Measurements from ENCODE around the genes MAP4K1 and HNRNPL.

DNA sequence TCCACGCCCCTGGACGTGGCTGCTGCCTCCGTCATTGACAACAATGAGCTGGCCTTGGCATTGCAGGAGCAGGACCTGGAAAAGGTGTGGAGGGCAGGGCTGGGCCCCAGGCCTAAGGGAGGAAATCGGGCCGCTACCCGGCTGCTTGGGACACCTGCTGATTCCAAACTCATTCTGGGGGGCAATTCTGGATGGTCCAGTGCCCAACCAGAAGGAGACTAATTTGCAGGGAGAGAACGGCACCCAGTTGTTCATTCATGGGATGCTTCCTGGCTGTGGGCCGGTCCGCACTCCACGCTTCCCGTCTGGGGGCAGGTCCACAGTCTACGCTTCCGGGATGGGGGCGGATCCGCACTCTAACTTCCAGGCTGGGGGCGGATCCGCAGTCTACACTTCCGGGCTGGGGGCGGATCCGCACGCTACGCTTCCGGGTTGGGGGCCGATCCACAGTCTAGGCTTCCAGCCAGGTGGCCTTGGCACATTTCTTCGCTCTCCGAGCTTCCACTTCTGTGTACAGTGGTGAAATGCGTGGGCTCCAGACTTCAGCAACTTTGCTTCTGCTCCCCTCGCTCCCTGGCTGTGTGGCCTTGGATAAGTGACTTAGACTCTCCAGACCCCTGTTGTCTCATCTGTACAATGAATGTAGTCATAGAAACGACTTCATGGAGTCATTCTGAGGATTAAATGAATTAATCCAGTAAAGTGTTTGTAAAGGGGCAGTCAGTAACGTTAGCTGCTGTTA lies 63.6 kb downstream of the RYR1 start:
- PRO-cap, result no peak

DNA sequence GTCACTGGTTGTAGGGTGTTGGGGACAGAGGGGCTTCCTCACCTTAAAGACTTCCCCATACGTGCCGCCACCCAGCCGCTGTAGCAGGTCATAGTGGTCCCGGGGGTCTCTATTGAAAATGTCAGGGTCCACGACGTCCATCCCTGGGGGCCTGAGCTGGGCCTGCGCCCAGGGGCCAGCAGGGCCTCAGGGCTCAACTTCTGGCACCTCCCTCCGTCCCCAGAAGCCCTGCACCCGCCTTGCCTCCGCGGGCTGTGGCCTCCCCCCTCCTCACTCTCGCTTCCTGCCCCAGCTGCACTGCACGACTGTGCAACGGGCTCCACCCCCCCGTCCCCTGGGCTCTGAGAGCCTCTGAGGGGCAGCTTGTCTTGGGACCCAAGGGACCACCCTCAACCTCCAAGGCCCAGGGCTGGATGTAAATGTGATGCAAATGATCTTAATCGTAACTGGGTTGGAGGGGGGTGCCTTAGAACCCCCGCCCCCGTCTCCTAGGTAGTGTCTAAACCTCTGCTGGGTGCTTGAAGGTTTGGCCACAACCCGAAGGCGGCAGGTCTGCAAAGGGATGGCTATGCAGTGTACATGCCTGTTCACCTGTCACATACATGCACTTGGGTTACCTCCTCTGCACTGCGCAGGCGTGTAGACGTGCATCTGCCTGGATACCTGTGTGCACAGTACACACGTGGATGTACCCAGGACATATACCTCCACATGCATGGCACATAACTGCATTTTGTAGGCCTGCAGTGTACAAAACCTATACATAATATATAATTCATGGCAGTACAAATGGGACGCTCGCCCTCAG lies at the start of gene MAP4K1:
Gene MAP4K1 (minus strand): TSS at position 199 of the 808 bp plus-strand sequence.
- PRO-cap, result bidirectional peak, plus-strand start at position 549 of the sequence, minus-strand start at position 336 of the sequence

DNA sequence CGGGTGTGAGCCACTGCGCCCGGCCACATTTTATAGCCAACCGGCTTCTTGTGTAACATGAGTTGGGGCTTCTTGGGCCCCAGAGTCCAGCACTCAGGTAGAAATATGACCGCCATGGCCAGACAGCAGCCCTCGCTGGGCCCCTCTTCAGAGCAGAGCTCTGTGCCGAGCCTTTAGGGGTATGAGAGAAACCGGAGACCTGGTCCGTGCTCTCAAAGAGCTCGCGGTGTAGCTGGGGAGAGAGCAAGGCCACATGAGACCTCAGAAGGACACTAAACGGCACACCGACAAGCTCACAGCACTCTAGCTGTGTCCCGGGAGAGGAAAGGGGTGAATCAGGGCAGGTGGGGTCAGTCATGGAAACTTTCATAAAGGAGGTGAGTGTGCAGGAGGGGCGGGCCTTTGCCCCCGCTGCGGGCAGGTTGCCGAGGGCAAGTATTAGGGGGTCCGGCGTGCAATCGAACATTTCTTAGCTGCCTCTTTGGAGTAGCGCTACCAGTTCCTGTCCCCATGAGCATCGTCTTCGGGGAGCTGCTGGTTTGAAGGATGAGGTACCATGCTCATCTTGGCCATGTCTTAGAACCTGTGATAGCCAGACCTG lies 15.8 kb downstream of the ACTN4 start:
- PRO-cap, result no peak

DNA sequence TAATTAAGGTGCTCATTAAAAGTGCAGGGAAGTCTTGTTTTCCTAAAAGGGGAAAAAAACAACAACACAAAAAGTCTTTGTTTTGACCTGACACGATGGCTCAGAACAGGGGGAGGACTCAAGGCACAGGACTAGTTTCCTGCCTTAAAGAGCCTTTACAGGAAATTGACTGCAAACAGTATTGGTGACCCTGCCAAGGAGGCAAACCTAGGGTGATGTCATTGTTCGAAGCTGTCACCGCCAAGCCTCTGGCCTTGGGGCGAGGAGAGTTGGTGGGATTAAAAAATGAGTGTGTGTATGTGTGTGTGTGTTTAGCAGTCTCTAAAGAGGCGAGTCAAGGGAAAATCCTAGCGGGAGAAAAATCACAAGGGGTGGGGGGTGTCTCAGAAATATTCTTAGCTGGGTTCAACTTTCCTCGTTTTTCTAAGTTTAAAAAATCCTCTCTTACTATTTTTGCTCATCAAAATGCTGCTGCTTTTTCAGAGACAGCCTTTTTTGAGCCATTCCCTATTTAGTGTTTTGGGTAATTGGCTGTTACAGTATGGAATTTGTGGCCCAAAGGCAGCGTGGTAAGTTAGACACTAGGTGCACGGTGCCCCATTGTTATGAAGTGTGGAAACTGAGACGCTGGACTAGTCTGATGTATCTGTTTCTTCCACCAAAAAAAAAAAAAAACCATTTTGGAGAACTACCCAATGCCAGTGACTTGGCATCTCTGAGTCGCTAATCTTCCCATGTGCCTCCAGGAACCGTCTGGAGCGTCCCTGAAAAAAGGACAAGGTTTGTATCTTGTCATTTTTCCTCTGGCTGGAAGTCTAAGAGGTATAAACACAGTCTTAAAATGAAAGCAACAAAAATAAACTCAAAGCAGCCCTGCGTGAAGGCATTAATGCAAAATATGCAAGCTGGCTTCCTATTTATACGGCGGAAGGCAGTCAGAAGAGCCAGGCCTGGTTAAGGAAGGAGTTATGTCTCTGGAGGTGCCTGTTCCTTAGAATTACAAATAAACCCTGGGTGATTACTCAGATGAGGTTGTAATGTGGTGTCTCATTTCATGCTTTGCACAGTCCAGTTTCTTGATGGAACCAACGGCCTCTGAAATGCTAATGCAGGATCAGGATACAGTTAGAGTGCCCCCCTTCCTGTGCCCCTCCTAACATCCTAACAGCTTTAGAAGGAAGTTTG lies 20.0 kb downstream of the ACTN4 start:
- PRO-cap, result unidirectional peak, plus-strand start at position 947 of the sequence

DNA sequence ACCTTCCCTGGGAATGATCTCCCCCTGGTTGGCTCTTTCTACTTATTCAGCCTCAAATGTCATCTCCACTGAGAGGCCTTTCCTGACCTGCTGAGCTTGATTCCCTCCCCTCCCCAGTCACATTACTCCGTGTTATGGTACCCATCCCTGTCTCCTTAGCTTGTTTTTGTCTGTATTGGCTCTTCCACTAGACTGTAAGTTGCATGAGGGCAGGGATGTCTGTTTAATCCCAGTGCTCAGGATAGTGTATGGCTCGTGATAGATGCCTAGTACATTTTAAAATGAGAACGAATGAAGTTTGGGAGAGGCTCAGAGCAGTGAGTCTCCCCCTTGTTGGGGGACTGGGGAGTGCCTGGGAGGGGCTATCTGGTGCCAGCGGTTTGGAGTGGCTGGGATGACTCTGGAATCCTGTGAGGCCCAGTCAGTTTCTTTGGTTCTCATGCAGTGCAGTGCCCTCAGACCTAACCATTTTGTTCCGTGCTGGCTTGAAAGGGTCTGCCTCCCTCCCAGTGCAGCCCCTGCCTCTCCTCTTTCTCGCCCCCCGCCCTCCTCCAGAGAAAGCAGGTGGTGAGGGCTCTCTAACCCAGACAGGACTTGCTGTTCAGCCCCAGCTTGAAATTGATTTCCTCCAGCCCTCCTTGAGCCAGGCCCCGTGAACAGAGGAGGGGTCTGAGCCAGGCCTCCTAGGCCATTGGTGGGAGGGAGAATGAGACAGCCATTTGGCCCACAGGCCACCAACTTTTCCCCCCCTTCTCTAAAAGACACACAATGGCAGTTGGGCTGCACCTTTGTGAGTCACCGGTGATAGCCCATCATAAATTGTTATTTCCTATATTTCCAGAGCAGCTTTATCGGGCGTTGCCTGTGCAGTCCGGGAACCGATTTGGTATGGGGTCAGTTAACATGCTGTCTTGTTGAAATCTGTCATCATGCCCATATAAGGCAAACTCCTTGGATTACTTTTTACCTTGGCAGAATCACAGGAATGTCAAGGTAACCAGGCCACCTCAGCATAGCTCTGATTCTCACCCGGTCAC lies 35.7 kb downstream of the ACTN4 start:
- PRO-cap, result unidirectional peak, minus-strand start at position 596 of the sequence

DNA sequence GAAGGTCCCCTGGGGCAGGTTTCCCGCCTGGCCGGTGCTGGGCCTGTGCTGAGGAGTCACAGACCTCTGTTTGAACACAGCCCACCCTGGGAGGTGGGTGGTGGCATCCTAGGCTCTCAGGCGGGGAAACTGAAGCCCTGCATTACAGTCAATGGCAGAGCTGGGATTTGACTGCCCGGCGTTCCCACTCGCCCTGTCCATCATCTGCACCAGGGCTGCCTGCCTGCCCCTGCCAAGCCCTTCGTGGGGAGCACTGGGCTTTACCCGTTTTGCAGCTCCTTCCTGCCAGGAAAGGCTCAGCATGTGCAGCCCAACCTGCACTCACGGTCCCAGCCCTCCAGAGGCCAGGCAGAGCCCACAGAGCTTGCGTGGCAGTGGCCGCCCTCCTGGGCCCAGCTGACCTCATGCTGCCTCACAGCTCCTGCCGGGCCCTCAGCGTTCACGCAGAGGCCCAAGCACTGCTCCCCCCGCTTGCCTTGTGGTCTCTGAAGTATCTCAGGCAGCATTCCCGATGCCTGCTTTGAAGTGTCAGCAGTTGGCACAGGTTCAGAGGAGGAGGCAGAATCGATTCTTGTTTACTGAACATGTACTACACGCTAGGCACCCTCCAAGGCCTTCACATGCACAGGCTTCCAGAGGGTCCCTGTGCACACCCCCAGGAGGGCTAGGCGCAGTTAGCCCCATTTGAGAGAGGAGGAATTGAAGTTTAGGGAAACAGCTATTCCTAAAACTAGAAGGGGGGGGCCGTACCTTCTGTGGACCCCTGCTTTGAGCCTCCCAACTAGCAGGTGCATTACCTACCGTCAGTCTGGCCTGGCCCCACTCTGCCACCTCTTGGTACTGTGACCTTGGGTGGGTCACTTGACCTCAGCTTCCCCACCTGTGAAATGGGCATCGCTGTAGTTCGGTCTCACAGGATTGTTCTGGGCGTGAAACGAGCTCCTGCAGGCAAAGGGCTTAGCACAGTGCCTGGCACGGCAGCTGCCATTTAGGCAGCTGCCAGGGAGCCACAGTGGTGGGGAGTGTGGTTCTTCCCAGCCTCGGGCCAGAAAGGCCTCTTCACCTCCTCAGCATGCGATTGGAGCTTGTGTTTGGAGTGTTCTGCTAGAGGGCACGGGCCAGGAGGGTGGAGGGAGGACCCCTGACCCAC lies 32.4 kb downstream of the CAPN12 start:
- PRO-cap, result no peak

DNA sequence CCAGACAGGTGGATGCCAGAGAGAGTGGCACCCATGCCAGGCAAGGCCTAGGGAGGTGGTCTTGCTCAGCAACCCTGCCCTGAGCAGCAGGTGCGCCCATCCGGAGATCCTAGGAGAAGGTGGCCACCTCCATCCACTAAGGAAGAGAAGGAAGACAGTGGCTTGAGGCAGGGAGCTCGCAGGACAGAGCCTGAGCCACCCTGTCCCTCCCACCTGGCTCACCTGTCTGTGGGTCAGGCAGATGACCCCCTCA lies 13.6 kb downstream of the CAPN12 start:
- PRO-cap, result no peak

- PRO-cap, result no peak
Measured at GRCh38 chr19:38793175-38793656, 4.2 kb downstream of the LGALS7B start.

- PRO-cap, result no peak
Measured at GRCh38 chr19:38819071-38819732, 6.5 kb upstream of the LGALS4 start.

DNA sequence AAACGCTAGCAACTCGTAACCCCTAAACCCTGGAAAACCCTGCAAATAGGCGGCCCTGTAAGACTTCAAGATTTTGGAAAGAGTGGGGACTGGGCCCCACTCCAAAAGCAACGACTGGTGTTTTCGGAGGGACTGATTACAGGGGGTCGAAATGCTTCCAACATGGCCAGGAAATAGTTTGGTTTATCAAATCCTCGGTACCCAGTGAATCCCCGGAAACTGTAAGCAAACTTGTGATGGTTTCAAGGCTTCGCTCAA lies 997 bp downstream of the HNRNPL start:
- PRO-cap, result no peak

GRCh38 chr19:38849694-38850439 lies at the start of gene HNRNPL:
Gene HNRNPL, minus strand, starts transcription at chr19:38849986.
- PRO-cap, result bidirectional peak, plus-strand start at chr19:38850235, minus-strand start at chr19:38849998; bidirectional peak, plus-strand start at chr19:38850685, minus-strand start at chr19:38850361

DNA sequence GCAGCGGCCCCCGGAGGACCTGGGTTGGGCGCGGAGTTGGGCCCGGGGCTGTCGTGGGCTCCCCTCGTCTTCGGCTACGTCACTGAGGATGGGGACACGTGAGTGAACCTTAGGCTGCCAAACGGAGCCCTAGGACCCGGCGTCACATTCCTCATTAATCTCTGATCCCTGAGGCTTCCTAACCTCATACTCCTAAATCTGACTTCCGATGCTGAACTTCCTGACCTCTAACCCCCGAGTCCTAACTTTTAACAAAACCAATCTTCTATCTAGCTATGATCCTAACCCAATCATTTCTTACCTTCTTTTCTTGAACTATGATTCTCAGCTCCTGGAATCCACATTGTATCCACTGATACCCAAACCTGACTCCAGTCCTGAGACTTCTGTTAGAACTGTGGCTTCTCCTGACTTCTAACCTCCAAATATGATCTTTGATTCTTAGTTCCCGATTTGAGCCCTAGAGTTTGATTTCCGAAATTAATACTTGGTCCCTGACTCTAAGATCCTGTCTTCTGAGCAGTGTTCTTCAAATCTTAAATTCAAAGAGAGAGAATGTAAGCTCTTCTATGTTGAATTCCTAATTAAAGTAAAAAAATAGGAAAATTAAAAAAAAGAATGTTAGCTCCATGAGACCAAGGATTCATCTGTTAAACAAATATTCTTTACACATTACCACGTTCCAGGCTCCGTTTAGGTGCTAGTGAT lies 499 bp downstream of the NFKBIB start:
- PRO-cap, result no peak

DNA sequence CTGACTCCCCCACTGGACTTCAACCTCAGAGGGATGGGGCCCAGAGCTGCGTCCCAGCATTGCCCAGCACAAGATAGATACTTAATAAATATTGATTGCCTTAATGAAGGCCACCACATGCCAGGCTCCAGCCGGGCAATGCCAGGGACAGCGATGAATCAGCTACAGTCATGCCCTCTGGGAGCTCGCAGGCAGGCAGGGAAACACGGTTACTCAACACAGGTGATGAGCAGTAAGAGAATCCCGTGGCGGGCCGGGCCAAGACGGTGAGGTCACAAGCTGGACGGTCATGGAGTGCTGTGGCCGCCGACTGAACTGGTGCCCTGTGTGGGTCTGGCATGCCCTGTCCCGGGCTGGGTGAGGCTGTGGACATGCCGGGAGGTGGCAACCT lies 13.3 kb upstream of the PAK4 start:
- PRO-cap, result no peak

DNA sequence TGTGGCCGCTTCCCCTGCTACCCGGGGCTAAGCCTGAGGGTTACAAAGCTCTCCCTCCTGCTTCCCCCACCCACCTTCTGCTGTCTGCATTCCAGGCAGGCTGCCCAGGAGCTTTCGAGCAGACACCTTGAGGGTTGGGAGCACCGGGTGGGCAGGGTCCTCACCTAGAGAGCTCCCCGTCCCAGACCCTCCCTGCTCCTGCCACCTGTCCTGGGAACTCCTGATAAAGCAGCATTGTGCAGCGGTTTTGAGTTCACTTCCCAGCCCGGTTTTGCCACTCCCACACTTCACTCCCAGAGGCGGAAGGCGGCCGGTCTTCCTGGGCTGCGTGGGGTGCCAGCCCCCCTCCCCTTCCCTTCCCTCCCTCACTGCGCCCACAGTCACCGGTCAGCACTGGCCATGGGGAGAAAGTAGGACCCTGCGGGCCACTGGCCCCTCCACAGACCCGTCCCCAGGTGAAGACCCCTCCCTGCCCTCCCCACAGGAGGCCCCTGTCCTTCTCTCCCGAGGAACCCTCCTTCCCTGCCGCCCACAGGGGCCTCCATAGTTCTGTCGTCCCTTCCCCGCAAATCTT lies 8.0 kb downstream of the PAK4 start:
- PRO-cap, result no peak

GRCh38 chr19:39157506-39158179 lies 32.1 kb downstream of the PAK4 start:
- PRO-cap, result no peak

DNA sequence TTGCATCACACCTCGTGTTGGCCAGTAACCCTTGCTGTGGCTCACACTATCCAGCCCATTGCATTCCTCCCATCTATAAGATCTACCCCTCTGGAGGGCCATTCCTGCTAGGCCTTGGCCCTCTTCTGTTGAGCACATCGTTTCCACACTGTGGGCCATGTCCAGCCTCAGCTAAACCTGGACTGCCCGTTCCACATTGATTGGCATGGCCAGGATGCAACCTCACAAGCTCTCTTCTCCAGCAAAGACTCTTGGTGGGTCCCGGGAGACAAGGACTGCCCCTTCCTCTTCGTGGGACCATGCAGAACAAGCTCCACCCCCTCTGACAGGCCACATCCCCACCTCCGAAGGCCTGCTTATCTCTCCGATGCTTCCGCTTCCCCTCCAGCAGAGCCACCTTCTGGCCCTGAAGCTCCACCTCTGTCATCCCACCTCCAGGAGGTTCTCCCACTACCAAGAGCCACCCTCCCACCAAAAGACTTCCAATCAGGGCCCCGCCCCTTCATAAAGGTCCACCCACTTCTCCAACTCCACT lies 10.2 kb downstream of the LRFN1 start:
- PRO-cap, result no peak

DNA sequence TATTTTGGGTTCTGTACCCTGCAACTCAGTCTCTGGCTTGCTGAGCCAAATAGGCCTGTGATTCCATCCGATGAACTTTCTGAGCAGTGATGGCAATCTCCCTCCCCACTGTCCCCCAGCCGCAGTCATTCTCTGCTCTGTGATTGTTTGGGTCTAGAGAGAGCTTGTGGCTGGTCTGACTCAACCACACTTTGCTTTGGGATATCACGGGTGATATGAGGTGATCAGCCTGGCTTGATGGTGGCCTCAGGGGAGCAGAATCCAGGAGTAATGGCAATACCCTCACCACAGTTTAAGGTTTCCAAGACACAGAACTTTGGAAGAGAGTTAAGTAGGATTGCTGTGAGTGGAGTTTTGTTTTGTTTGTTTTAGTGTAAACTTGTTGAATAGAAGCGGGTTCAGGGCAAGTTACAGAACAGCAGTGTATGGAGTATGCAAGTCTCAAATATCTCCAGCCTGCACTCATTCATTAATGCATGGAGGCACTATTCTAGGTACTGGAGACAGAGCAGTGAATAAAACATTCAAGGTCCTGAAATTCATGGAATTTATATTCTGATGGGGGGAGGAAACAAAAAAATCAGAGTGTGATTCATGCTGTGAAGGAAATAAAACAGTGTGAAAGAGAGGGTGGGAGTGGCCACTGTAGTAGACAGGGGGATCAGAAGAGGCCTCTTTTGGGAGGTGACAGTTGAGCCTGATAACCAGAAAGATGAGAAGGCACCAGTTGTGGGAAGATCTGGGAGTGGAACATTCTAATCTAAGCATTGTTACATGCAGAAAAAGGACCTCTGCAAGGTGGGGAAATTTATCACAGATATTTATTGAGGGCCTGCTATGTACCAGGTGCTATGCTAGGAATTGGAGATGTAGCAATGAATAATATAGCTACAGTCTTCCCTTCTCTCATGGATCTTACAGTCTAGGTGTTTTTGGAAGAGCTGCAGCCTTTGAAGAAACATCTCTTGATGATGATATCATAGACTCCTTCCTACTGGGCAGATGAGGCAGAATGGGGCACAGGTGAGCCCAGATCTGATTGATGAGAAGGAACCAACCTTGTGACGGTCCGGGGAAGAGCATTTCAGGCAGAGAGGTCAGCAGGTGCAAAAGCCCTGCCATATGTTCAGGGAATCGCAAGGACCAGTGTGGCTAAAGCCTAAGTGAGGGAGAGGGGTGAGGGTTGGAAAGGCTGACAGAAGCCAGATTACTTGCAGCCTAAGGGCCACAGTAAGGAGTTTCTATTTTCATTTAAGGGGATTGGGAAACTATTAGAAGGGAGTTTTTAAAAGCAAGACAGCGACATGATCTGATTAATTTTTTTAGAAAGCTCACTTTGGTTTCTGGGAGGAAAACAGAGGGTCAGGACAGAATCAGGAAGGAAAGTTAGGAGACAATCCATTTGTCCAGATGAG lies 5.7 kb downstream of the SAMD4B start:
- PRO-cap, result no peak

GRCh38 chr19:39372096-39372990 lies 18.6 kb downstream of the PAF1 start:
- PRO-cap, result no peak

GRCh38 chr19:39383085-39383838 lies 7.6 kb downstream of the PAF1 start:
- PRO-cap, result no peak

DNA sequence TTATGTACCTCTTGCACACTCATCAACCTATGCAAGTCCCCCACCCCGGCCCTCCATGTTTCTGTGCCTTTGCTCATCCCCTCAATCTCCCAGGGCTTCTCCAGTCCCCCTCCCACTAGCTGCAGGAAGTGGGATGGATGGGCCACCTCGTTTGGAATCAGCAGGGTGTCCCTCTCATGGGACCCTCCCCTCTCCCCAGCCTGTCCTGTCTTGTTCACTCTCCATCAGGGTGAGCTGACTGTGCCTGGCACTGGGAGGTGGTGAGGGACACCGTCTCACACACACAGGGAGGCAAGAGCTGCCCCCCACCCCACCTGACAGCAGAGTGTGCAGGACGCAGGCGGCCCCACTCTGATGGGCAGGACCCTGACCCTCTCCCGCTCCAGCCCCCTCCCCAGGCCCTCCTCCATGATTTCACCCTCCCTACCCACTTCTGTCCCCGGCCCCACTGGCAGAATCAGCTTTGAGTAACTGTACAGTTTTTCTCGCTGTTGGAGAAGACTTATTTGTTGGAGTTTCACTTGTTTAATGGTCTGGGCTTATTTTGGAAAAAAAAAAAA lies 5.7 kb downstream of the PAF1 start:
- PRO-cap, result no peak

Measured in pulmonary lymph node (tissue), 1 donor.